Hair follicle dermal papilla cell (primary cell): ENCODE data around the genes SLFN14, AP2B1, CCL5, LYZL6, ZNHIT3 and ARHGAP23.

GRCh38 chr17:35560746-35561287, at the start of gene SLFN14:
TSS of gene SLFN14 (minus strand) at chr17:35560819.
- CAGE, long polyA plus RNA: no peak

DNA sequence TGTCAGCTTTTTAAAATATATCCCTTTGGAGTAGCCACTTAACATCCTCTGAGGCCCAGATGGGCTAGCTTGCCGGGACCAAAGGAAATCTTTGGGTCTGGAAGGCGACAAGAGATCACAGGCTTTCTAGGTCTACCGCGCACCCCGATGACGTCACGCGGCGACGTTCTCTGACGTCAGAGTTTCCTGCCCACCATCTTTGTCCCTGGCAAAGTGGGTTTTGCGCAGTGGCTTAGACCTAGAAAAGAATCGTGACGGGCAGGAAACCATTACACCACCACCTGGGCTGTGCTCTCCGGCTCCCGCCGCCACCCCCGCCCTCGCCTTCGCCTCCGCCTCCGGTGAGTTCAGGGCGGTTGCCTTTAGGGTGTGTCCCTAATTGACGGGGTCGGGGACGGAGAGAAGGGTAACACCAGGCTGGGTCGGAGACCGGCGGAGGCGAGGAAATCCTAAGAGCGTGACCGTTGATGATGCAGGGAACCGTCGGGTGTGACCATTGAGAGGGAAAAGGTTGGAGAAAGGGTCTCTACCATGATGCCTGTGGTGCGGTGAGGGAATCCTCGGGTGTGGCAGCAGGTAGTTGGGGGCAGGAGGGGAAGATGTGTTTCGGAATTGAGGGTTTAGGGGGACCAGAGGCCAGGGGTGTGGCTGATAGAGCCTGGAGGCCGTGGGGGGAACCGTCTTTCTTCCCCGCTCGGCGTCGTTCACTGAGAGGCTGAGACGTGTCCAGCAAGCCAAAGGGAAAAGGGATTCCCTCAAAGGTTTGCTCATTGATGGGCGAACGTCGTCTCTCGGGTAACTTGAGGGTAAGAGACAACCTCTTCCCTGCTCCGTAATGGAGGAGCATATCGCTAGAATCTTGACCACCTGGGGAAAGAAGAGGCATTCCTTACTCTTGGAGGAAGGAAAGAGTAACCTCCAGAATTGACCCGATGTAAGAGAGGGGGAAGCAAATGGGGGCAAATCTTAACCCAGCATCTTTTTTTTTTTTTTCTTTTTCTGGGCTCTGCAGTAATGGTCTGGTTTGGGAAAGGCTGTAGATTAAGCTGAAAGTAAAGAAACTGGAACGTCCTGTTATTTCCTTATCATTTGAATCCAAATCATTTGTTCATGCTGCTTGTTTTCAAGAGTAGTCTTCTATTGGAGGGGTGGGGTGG, at the start of gene AP2B1:
Gene AP2B1 (plus strand): TSS at position 235 of the 1,157 bp plus-strand sequence.
- CAGE, long polyA plus RNA: no peak

DNA sequence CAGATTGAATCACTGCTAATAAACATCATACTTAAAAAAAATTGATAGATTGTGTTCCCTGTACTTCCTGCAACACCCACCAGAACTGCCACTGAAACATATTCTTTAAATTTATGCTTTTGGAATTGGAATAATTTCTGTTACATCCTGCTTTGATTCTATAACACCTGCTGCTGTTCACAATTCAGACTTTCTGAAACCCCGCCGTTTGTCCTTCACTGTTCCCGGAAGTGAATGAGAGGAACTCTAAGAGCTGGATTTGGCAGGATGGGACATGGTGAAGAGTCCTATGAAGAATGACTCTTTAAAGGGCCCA, 8.9 kb downstream of the AP2B1 start:
- CAGE, long polyA plus RNA: no peak

DNA sequence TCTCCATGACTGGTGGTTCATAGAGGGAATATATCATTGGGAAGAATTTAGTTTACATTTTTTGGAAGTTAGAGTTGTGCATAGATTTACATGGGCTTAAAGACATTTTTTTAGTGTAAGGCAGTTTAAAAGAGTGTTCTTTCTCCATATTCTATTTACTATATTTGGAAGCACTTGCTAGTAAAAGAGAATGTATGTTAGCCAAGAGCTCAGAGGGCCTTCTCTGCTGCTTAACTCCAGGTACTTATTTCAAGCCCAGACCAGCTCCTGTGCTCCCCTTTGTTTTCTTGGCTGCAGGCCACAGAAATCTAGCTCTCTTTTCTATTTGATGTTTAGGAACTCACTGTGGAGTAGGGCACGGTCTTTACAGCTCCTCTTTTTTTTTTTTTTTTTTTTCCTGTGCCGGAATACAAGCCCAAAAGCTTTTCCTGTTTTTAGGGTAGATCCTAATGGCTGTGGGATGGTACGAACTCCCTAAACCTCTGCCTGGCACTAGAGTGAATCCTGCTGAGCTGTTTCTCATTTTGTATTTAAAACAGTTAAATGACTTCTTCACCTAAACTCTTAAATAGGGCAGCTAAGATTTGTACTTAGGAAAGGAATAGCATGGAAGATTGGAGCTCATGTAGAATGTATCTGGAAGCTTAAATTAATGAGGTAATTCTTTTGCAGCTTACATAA, 20.4 kb downstream of the AP2B1 start:
- CAGE, long polyA plus RNA: no peak

DNA sequence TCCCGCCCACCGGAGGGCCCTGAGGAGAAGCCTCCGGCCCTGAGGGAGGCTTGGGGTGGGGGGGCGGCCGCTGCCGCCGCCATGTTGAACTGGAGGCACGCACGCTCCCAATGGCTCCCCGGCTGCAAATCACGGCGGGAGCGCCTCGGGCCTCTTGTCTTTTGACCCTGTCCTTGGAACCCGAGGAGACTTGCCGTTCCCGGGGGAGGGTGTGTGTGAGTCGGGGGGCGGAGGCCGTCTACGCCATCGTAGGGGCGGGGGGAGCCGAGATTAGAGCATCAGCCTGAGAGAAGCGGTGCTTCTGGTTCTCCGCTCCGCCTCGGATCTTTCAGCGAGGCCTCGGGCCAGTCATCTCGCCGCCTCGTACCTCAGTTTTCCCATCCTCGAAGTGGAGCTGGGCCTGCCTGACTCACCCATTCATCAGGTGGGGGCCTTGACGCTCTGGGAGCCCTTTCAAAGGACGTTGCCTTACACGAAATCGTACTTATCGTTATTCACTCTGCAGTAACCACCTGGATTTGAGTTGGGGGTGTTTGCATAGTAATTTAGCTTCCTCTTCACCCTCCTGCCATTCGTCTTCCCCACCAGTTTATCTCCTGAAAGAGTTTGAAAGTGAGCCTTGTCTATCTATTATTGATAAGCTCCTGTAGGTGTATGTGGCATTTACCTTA, 491 bp downstream of the TAF15 start:
- CAGE, long polyA plus RNA: no peak

GRCh38 chr17:35880266-35880975, at the start of gene CCL5:
TSS of gene CCL5 (minus strand) at chr17:35880360.
- CAGE, long polyA plus RNA: no peak

GRCh38 chr17:35943507-35944072, at the start of gene LYZL6:
TSS of gene LYZL6 (minus strand) at chr17:35943713.
- CAGE, long polyA plus RNA: no peak

GRCh38 chr17:36082269-36083051, 7.5 kb downstream of the CCL3 start:
- CAGE, long polyA plus RNA: no peak

- CAGE, long polyA plus RNA: no peak
Observed at GRCh38 chr17:36485607-36486849, at the start of gene ZNHIT3. TSS of gene ZNHIT3 (plus strand) at chr17:36486681.

DNA sequence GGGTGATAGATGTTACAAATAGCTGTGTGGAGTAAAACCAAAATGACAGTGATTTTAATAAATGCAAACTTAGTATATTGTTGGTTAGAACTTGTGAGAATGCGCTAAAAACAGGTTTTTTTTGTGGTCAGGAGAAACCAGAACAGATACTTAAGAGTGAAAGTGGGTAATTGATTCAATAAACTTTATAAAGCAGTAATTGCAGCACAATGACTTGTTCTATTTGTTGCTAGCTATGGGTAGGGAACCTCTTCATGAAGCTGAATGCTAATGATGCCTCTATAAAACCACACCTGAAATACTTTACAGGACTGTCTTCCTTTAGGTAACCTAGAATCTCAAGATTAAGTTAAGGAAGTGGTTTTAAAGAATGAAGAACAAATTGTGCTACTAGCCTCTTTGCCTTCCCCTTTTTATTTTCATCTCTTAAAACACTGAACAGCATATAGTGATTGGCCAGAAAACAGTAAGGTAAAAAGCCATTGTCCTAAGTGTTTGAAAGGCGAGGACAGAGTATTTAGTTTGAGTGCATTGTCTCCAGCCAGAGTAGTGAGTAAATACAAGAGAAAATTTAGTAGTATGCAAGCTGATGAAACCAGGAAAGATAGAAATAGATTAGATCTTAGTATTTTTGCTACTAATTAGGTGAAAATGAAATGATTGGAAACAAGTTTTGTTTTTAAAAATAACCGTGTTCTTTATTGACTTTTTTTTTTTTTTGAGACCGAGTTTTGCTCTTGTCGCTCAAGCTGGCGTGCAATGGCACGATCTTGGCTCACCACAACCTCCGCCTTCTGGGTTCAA, 6.0 kb downstream of the GGNBP2 start:
- CAGE, long polyA plus RNA: no peak

GRCh38 chr17:36564485-36565511, 20.1 kb downstream of the GGNBP2 start:
- CAGE, long polyA plus RNA: no peak

DNA sequence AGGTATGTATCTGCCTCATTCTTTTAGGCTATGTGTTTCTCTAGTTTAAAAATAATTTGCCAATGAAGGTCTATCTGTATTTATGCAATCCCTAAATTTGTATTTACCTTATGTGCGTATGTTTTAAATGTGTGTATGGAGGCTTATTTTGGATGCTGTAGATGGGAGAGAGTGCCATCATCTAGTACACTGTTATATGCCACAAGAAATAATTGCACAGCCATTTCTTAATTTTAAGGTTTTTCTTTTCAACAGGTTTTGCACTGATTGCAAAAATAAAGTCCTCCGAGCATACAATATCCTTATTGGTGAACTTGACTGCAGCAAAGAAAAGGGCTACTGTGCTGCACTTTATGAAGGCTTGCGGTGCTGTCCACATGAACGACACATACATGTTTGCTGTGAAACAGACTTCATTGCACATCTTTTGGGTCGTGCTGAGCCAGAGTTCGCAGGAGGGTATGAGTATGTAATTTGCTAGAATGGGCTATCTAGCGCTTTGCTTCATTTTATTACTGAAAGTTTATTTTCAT, 13.9 kb upstream of the DHRS11 start:
- CAGE, long polyA plus RNA: no peak

DNA sequence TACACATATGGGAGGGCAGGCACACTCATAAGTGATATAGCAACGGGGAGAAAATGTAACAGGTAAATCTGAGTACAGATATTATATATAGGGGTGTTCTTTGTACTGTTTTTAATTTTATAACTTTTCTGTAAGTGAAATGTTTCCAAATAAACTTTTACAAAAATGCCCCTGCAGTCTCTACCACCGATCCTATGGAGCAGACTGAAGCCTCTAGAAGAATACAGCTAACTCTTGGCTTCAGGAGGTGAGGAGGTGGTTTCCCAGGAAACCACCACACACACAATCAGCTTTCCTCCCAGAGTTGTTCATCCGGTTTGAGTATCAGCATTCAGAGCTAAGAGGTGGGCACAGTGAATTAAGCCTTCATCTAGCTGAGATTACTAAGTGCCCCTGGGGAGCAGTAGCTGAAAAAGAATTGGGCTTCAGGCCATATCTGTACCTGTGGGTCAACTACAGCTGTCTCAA, 139.6 kb downstream of the AATF start:
- CAGE, long polyA plus RNA: no peak

GRCh38 chr17:37097634-37098107, 148.9 kb downstream of the AATF start:
- CAGE, long polyA plus RNA: no peak

GRCh38 chr17:37143702-37144502, 195.1 kb downstream of the AATF start:
- CAGE, long polyA plus RNA: no peak

DNA sequence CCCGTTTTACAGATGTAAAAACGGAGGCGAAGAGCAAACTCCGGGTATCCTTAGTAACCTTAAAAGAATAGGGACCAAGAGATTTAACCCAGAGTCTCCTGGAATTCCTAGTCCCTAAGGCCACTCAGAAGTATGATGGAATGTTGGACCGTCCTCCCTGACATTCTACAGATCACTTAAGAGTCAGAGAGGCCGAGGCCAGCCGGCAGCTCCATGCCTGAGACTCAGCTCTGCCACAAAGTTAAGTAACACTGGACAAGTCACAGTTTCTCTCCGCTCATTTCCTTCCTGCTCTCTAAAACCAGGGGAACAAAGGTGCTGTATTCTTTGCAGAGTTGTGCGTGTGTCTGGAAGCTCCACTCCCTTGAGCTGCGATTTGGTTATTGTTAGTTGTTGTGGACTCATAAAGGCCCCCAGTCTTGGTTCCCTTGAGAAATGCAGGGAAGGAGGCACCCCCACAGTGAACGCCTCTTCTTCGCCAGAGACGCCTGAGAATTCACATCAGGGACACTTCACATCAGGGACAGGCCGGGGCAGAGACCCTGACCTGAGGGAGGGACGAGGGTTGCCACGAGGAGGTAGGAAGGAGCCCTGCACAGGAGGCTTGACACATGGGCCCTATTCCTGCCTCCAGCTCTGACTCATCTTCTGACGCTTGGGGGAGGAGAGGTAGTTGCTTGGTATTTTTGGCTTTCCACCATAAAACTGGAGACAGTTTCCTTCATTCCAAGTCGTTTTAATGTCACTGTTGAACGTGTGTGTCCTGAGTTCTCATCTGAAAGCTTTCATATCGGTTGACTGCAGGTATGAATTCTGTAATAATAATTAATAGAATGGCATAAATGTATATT, 1.4 kb downstream of the DUSP14 start:
- CAGE, long polyA plus RNA: no peak

- CAGE, long polyA plus RNA: no peak
Observed at GRCh38 chr17:37586381-37586614, 22.9 kb downstream of the SYNRG start.

DNA sequence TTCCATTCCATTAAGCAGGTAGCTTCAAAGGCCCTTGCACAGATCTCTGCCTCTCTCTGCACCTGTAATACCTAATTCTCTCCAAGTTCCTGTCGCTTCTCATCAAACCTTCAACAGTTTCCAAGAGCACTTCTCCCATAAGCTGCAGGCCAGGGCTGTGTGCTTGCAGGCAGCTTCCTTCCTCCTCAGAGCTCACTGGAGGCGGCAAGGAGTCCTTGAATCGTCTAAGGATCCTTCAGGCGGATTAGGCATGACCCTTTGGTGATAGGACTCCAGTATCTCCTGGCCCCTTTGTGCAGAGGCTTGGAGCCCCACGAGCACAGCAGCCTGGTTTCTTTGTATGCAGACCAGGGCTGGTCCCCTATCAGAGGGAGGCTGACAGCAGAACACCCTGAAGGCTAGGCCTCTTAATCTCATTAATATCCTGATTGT, 19.8 kb downstream of the HNF1B start:
- CAGE, long polyA plus RNA: no peak

- CAGE, long polyA plus RNA: no peak
Observed at GRCh38 chr17:37766965-37767286, 22.1 kb upstream of the HNF1B start.

DNA sequence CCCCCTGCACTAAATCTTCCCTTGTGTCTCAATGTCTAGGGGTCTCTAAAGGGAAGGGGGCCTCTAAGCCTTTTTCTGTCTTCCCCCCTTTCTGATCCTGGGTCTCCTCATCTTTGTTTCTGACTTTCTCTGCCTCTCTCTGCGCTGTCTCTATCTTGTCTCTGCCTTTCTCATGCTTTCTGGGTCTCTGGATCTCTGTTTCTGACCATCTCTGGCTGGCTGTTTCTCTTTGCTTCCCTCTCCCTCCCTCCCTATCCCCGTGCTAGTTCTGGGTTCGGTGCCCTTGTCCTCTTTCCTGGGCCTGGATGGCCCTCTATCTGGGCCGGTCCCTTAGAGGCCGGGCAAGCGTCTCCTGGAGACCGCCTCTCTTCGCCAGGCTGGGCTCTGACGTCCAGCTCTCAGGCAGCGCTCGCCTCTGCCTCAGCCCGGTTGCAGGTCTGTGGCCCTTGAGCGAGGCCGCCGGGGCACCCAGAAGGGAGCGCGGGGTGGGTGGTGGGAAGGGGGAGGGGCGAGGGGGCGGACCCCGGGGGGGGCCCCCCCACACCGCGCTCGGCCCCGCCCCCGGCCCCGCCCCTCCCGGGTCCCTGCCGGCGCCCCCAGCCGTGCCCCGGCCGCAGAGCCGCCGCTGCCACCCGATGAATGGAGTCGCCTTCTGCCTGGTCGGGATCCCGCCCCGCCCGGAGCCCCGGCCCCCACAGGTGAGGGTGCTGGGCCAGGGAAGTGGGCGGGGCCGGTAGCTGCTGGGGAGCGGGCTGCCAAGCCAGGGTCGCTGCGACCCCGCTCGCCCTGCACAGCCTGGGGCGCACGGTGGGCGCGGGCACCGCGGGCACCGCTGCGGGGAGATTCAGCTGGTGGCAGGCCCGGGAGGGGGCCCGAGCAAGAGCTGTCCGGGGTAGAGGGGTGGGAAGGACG, at the start of gene ARHGAP23:
Gene ARHGAP23 (plus strand): TSS at position 614 of the 912 bp plus-strand sequence.
- CAGE, long polyA plus RNA: no peak